Placental pericyte (primary cell): ENCODE measurements around a stretch of chr2.

DNA sequence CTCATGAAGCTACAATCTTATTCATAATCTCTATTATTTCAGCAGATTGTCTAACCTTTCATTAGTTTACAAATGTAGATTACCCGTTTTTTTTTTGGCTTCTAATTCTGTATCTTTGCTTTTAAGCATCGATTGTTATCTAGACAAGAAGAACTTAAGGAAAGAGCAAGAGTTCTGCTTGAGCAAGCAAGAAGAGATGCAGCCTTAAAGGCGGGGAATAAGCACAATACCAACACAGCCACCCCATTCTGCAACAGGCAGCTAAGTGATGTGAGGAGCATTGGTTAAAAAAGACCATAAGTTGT is 95.3 kb upstream of the OTX1 start:
- CAGE, long polyA plus RNA, result no peak

- CAGE, long polyA plus RNA, result no peak
Observed at GRCh38 chr2:62993405-62993754, 57.2 kb upstream of the OTX1 start.

DNA sequence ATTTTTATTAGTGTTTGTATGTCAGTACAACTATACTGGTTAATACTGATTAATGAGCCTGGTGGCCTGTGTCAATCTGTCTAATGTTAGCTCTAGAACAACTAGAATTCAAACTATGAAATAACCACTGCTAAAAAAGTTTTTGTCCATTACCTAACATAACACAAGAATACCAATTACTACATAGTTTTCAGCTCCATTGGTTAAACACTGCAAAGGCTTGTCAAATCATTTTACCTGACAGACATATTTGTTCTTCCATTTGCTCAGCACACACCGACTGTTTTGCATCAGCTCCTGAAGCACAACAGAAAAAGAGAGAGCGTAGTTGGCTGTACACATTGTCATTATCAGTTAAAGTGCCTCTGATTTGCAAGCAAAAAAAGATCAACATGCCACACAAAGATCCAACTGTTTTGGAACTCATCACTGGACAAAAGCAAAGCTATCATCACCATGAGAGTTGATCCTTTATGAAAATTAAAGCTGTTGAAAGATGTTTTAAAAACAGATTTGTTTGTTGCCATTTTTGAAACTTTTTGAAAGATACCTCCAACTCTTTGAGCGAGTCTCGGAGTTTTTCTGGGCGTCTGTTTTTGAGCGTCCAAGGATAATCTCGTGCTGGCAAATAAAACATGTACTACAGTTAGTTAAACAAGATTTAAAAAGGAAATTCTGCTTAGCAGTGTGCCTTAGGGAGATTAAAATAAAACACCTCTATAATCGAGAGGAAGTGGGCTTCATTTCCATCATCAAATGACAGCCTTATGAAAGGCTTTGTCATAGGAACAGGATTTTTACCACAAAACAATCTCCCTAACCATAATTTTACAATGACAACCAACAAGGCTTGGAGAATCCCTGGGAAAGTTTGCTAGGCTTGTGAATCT is 103.7 kb downstream of the WDPCP start:
- CAGE, long polyA plus RNA, result no peak

DNA sequence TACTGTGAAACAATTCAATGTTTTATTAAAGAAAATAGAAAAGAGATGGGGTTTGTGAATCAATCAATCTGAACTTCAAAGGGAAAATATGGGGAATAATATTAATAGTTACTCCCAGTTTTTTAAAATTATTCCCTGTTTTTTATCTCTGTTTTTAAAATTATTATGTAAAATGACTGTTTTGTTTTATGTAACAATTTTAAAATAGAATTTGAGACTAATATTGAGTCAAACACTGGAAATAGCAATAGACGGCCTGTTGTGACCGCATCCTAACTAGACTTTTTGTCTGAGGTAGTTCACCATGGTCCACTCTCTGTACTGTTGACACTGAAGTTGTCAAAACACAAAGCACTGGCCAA is 19.7 kb upstream of the UGP2 start:
- CAGE, long polyA plus RNA, result no peak

DNA sequence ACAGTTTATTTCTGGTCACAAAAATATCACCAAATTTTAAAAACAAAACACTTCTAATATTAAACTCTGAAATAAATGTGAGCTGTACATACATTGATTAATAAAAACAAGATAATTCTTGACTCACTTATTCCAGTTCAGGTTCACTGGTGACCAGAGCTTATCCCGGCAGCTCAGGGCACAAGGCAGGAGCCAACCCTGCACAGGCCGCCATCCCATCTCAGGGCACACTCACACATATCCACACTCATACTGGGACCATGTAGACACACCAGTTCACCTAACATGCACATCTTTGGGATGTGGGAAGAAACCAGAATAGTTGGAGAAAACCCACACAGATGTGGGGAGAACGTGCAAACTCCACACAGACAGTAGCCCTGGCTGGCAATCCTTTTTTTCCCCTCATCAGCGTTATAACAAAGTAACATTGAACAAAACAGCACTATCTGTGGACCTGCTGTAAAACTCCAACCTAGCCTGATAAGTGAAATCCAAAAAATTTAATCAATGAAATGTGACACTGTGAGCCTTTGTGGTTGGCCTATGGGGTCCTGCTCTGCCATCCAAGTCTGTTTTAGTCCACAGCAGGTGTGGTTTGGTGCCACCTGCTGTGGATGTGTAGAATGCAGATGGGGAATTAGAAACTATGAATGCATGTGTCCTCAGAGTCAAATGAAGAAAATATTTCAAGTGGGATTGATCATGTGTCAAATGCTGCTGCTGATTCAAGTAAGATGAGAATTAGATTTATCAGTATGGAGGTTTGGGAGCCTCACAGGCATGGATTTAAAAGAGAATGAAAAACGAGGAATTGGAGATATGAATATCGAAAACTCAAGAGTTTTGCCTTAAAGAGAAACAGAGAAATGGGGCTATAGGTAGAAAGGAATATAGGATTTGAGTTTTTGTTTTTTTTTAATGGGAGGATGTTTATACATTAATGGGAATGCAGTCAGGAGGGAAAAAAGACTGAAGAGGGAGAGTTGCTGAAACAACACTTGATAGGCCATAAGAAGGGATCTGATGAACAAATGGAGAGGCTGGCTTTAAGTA is 47.0 kb downstream of the UGP2 start:
- CAGE, long polyA plus RNA, result no peak

GRCh38 chr2:63949928-63950442 is 69.2 kb downstream of the VPS54 start:
- CAGE, long polyA plus RNA, result no peak

DNA sequence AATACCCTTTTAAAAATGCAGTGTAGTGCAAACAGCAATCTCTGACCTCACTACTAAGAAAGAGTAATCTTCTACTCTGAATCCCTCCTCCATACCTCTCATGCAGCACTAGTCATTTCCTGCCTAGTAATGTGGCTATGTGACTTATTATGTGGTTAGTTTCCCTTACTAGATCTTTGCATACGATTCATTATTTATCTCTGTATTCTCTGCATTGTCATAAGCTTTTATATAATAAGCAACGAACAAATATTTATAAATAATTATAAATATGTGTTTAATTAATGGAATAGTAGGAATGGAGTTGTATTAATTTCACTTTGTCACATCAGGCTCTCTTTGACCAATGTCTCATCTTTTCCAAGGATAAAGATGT is 17.2 kb upstream of the VPS54 start:
- CAGE, long polyA plus RNA, result no peak

- CAGE, long polyA plus RNA, result no peak
Observed at GRCh38 chr2:64093434-64093873, 50.8 kb downstream of the PELI1 start.

DNA sequence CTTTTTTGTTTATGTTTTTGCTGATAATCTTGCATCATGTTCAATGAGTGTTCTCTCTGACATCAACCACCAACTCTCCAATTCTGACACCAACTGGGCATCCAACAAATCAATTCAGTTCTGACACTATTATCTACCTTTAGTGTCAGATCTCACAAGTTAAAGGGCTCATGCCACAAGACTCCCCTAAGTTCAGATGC is 19.6 kb downstream of the PELI1 start:
- CAGE, long polyA plus RNA, result no peak

DNA sequence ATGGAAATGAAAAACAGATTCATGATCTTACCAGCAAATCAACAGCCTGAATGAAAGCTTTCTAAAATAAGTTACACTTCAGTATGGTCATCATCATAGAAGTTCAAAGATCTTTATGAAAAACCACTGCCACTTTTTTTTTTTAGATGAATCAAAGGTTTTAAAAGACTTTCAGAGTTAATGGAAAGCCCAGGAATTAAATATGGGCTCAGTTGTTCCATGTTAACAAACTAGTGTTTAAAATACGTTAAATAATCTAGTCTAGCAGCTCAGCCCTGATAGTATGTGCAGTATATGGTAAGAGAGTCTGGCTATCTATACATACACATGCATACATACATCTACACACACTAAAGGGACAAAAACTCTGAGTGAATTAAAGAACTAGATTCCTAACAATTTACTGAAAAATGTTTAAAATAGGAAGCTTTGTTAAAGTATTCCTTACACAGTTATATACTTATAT is 8.1 kb downstream of the PELI1 start:
- CAGE, long polyA plus RNA, result no peak

- CAGE, long polyA plus RNA, result no peak
Observed at GRCh38 chr2:64222236-64222837, 78.1 kb upstream of the PELI1 start.

- CAGE, long polyA plus RNA, result no peak
Observed at GRCh38 chr2:64362577-64362991, 91.4 kb upstream of the LGALSL start.

DNA sequence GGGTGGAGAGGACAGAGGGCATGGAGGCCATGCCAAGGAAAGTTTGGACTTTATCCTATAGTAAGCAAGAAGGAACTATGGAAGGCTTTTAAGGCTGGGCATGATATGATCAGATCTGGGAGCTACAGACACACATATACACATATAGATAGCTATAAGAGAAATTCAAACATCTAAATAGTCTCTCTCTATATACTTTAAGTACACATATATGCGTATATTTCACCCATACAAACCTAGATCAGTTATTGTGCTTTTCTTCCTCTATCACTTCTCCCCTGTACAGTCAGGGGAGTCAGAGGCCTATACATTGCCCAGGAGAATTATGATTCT is 47.4 kb upstream of the LGALSL start:
- CAGE, long polyA plus RNA, result no peak

GRCh38 chr2:64532364-64532764 is 8.2 kb downstream of the AFTPH start:
- CAGE, long polyA plus RNA, result no peak

- CAGE, long polyA plus RNA, result no peak
Observed at GRCh38 chr2:64541046-64541455, 16.9 kb downstream of the AFTPH start.

- CAGE, long polyA plus RNA, result no peak
Observed at GRCh38 chr2:64551306-64552143, 27.4 kb downstream of the AFTPH start.

DNA sequence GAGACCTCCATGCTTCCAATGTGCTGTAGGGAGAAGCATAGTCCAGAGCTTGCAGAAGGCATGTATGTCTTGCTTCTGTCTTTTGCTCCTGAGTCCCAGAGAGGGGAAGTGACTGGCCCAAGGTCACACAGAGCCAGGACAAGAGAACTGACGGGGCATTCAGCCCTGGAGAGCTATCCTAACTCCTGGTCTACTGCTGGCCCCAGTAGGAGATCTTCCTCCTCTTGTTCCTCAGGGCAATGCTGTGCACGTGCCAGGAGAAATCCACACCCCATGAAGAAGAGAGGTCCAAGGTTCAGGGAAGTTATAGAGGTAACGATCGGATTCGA is 26.0 kb downstream of the SERTAD2 start:
- CAGE, long polyA plus RNA, result no peak

GRCh38 chr2:64644098-64645449 is 9.1 kb downstream of the SERTAD2 start:
- CAGE, long polyA plus RNA, result no peak

DNA sequence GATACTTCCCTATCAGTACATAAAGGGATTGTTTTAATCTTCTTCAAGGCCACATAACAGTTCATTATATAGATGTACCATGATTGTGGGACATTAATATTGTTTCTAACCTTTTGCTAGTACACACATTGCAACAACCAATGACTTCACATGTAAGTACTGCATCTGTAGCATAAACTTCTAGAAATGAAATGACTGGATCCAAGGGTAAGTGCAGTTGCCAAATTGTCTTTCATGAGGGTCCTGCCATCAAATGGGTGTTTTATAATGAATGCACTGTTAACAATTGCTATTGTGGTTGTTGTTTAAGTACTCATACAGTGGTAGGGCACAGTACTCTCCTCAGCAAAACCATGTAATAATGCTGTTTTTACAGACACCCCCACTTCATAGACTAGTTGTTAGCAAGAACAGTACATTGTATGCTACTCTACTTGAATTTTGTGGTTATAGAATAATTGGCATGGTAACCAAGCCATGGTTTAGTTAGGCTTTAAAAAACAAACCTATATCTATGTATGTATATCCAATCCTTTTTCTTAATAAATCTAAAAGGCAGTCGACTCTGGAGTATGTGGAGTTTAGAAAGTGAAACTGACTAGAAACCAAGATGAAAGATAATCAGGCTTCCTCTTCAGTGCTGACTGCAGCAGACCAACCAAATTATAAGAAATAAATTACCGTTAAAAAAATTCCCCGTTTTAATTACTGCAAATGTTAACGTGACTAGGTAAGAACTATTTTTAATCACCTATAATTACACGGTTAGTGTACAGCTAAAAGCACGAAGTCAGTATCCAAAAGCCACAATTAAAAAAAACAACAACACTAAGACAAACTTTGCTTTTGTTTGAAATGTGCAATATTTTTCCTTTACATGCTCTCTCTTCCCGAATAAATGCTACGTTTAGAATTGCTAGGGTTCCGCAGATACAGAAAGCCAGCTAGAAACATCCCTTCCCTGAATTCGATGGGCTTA is 113.2 kb upstream of the SERTAD2 start:
- CAGE, long polyA plus RNA, result no peak

DNA sequence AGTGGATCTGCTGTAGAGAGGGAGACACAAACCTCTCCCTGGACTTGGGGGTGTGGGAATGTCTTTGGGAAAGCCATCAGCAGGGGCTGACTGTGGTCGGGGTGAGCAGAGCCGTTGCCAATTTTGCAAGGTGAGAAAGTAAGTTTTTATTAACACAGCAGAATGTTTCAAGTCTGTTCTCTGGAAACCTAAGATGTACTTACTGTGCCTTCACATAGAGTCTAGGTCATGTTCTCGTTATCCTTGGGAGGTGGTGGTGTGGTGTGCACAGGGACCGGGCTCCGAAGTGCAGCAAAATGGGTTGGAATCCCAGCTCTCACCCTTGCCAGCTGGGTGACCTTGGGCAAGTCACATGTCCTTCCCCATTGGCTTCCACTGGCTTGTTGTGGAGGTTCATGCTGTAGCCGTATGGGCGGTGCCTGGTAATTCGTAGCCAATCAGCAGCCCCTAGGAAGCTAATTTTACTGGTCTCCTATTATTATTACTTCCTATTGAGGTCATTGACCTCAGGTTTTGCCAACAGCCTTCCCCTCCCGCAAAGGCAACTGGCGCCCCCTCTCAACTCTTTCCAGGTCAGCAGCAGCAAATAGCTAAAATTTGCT is 66.8 kb upstream of the SLC1A4 start:
- CAGE, long polyA plus RNA, result no peak